Right common carotid artery plus branches (tissue), 1 donor: ENCODE measurements around a stretch of chr9.

DNA sequence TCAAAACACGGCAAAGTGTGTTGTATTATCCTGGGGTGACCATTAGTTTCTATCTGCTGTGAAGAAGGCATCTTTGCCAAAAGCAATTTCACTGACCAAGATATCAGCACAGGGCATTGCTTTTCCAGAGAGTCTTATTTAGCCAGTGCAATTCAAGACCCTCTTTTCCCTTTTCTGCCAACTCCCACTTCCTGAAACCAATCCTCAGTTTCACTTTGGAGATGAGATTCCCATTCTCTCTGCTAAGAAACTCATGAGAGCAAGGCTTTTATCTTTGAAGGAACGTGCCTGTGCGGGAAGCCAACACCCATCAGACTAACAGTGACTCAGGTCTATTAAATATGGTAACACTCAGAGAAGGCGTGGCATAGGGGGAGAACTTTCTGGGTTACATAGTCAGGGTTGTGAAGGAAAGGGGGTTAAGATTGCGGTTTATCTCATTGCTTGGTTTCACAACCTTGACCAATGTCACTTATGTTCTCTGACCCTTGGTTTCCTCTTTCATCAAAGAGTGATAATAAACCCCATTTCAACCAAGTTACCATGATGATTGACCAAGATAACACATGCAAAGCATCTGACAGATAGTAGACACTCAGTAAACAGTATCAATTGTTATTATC is 666.9 kb upstream of the KLF4 start:
- PRO-cap = no peak

- PRO-cap = no peak
Measured at GRCh38 chr9:108968015-108968522, 33.9 kb downstream of the ABITRAM start.

DNA sequence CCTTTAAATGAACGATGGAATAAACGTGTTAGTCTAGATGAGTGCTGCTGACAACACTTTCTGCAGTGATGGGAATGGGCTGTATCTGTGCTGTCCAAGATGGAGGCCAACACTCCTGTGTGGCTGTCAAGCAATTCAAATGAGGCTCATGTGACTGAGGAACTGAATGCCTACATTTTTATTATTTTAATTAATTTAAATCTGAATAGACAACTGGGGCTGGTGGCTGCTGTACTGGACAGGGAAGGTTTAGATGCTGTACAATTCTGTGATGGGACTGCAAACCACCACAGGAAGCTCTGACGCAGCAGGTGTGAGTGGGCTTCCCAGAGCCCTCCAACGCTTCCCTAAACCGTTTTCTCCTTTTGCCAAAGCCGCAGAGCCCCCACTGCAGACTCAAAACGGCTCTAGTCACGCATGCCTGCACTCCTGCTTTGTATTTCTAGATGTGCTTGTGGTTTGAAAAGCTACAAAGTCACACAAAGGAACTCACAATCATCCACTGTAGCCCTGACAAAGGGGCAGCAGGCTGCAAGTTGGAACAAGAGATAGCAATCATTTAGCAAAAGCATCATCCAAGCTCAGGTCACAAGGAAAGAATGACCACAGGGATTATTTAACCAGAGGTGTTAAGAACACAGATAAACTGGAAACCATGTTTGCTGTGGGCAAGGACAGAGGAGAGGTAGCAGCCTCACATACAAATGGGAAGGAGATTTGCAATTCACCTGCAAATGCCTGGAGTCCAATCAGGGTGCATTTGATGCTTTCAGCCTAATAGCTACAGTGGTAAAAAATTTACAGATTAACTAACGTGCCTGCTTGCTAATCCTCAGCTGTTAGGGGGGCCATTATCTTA is 79.3 kb downstream of the PTPN3 start:
- PRO-cap = no peak

GRCh38 chr9:109437085-109437672 is 60.9 kb downstream of the PTPN3 start:
- PRO-cap = no peak

DNA sequence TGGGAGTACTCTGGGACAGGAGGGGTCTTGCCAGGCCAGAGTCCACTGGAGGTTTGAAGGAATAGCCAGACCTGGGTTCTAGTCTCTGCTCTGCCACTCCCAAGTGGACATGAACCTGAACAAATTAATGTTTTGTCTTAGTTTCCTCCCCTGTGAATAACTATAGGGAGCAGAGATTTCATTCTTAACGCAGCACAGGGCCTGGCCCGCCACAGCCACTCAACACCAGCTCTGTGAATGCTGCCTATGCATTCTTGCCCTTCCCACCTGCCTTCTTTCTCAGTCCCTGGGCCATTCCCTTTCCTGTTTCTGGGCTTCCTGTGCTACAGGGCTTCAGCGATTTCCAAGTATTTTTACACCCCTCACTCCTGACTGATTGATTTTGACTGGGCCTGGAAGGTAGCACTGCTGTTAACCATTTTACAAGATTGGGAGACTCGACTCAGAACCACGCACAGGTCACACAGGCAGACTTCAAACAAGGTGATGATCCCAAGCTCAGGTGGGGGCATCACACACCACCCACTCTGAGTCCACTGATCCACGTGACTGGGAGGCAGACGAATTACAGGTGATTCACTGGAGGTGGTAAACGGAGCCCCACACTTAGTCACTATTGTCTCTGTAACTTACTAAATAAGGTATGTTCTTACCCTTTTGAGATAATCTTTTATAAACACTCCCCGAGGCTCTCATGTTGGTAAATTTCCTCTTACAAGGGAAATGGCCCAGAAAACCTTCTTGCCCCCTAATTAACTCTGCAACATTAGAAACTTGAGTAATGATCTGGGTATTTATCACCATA is 21.3 kb downstream of the PTPN3 start:
- PRO-cap = no peak

GRCh38 chr9:109856501-109857395 is 76.8 kb downstream of the PALM2AKAP2 start:
- PRO-cap = unidirectional peak, plus-strand start at chr9:109857111

- PRO-cap = no peak
Measured at GRCh38 chr9:109918237-109918784, 138.3 kb downstream of the PALM2AKAP2 start.

DNA sequence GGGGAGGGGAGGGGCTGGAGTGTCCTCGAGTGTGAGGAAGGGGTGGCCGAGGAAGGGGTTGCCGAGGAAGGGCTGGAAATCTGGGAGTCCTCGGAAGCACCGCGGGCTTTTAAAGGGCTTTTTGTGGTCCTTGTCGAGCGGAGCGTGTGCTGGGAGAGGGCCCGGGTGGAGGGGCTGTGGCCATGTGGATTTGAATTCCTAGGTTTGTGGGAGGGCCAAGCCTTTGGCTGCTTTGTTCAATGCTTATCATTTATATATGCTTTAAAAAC is 159.2 kb downstream of the C9orf152 start:
- PRO-cap = no peak

GRCh38 chr9:110192871-110193371 is 15.0 kb downstream of the C9orf152 start:
- PRO-cap = no peak

GRCh38 chr9:110199483-110200048 is 8.4 kb downstream of the C9orf152 start:
- PRO-cap = no peak

DNA sequence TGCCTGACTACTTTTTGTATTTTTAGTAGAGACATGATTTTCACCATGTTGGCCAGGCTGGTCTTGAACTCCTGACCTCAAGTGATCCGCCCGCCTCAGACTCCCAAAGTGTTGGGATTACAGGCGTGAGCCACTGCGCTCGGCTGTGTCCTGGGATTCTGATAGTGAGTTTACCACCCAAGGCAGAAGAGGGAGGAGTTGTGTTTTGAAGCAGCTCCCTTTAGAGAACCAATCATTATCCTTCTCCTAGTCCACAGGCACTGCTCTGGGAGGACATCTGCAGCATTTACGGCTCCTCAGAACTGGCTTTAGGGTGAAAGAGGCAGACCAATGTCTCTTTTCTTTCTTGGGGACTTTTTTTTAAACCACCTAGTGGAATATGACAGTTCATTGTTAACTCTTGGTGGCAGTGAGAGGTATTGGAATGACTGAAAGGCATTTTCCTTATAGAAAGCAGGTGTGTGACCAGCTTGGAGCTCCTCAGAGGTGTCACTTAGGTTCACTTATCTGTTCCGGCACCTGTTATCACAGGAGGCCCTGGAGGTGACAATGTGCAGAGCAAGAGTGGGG is 5.6 kb downstream of the C9orf152 start:
- PRO-cap = no peak

GRCh38 chr9:110392244-110392525 is 54.5 kb upstream of the TXNDC8 start:
- PRO-cap = no peak

DNA sequence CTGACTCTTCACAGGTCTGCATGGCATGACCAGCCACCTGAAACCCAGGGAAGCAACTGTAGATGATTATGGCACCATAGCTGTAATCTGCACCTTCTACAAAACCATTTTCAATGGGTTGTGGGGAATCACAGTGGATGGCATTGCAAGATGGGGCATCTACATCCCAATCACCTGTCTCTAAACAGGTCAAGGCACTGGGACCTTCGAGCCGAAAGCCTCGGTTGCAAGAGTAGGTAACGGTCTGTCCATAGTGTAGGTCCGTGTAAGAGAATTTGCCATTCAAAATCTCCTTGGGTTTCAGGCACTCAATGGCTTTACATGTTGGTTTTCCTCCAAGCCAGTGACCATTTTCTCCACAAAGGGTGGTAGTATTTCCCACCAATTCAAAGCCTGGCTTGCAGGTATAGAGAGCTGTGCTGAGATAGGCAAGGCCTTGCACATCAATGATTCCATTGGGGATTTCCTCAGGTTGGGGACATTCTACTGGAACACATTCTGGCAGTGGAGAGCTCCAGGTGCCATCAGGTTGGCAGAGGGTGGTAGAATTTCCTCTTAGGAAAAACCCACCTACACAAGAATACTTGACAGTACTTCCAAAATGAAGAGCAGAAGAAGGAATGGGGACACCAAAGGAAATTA is 70.3 kb upstream of the TXNDC8 start:
- PRO-cap = no peak

DNA sequence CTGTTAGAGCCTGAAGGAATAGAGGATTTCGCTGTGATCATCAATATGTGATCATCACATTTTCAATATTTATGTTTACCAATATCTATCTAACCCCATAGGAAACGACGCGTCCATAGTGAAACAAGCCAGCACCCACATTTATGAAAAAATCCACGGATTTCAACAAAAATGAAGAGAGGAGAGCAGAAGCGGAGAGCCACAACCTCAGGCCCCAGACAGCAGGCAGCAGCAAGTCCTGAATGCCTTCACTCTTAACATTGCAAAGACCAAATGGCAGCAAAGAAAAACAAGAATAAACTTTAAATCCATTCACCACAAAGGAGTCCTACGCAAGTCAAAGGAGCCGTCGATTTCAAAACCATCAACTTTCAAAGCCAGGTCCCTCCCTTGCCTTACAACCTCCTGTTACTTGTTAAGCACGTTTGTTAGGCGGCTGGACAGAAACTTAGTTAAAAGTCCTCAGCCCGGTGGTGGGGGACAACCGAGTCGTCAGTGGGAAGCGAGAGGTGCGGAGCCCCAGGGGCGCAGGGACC is 1.0 kb downstream of the LPAR1 start:
- PRO-cap = no peak

GRCh38 chr9:111385194-111385520 is 55.1 kb upstream of the OR2K2 start:
- PRO-cap = no peak

DNA sequence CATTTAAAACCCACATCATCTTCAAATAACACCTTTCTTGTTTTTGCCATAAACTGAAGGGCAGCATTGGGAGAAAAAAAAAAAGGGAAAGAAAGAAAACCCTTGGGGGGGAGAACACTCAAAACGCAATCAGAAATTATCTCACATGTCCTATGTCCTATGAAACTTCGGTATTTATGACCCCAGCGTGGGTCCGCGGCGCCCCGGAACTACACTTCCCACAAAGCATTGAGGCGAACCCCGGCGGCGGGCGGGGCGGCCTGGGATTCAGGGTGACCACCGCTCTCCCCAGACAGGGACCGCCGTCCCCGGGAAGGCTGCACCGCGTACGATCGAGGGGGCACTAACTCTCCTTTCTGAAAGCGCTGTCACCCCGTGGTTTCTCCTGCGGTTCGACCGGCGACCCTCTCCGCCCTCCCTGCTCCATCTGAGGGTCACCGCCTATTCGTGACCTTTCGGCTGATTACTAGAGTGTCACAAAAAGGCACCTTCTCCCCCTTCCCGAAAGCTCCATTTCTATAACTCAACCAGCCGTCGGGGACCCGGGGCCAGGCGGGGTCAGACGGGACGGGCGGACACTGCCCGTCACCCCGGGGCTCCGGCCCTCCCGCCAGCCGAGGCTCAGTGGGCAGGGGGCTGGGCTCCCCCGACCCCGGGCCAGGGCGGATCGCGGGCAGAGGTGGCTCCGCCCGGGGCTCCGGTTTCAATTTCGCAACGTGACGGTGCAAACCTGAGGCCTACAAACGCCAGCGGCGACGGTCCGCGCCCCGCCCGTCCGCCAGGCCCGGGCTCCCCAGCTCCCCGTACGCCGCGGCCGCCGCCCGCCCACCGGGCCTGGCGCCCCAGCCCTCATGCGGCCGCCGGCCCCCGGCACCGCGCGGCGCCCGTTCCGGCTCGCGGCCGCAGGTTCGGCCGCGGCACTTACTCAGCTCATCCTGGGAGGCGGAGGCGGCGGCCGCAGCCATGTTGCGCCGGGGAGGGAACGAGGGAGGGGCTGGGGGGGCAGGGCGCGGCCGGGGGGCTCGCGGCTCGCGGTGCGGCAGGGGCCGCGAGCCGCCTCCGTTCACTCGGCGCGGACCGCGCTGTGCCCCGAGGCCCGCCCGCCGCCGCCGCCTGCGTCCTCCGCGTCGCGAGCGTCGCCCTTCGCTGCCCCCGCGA is 1.2 kb downstream of the ECPAS start:
- PRO-cap = unidirectional peak, plus-strand start at position 291 of the sequence; bidirectional peak, plus-strand start at position 742 of the sequence, minus-strand start at position 623 of the sequence; bidirectional peak, plus-strand start at position 1,005 of the sequence, minus-strand start at position 937 of the sequence

DNA sequence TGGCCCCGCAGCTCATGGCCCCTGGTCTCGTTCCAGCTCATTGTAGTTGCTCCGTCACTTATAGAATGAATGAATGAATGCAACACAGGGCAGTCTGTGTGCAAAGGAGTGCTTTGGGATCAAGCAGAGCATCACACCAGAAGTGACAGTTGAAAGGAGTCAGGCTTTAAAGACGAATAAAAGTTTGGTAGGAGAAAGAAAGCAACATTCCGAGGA is 938 bp downstream of the ZNF483 start:
- PRO-cap = no peak

DNA sequence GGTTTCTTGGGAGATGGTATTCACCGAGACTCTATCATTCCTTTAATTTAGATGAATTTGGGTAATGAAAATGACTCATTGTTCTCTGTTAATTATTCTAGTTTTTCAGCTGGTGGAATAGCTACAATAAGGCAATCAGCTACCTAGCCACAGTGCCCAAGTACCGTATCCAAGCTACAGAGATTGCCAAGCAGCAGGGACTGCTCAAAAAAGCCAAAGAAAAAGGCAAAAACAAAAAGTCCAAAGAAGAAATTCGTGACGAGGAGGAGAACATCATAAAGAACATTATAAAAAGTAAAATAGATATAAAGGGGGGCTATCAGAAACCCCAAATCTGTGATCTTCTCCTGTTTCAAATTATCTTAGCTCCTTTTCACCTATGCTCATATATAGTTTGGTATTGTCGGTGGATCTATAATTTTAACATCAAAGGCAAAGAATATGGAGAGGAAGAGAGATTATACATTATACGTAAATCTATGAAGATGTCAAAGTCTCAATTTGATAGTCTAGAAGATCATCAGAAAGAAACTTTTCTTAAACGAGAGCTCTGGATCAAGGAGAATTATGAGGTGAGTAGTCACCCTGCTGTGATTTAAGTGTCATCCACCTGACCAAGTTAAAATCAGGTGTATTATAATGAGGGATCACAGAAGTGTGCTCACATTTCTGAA is 11.9 kb upstream of the GNG10 start:
- PRO-cap = no peak

GRCh38 chr9:111857437-111857987 is 39.1 kb upstream of the UGCG start:
- PRO-cap = no peak

DNA sequence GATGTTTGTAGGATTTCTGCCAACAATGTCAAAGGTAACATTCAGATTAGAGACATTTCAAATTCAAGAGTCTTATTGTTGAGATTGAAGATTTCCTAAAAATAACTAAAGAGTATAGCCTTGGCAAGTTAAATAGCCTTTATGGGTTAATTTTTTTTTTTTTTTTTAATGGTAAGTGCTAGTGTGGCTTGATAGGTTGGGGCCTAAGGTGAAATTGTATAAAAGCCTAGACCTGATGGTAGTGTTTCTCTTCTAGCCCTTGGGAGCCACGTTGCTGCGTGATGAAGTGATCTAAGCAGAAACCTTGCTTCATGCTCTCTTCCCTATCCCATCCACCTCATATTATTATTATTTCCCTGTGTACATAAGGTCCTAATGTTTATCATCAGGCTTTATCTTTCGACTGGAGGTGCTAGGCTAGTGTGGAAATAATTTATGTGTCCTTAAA is 3.4 kb downstream of the UGCG start:
- PRO-cap = no peak